Left ventricle myocardium (tissue), 1 donor: Measurements from ENCODE around the gene MDM1.

- PRO-cap = no peak
Measured at GRCh38 chr12:65741982-65743094, 81.9 kb upstream of the HMGA2 start.

- PRO-cap = no peak
Measured at GRCh38 chr12:66144987-66145472, 14.5 kb upstream of the LLPH start.

GRCh38 chr12:66286034-66286381 is 16.3 kb upstream of the HELB start:
- PRO-cap = no peak

DNA sequence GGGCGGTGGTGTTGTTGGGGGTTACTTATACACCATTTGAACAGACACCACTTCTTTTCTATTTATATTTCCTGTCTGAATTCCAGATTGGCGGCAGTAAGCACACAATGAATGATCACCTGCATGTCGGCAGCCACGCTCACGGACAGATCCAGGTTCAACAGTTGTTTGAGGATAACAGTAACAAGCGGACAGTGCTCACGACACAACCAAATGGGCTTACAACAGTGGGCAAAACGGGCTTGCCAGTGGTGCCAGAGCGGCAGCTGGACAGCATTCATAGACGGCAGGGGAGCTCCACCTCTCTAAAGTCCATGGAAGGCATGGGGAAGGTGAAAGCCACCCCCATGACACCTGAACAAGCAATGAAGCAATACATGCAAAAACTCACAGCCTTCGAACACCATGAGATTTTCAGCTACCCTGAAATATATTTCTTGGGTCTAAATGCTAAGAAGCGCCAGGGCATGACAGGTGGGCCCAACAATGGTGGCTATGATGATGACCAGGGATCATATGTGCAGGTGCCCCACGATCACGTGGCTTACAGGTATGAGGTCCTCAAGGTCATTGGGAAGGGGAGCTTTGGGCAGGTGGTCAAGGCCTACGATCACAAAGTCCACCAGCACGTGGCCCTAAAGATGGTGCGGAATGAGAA is 8.6 kb downstream of the DYRK2 start:
- PRO-cap = no peak

- PRO-cap = no peak
Measured at GRCh38 chr12:67667732-67668391, 19.3 kb downstream of the DYRK2 start.

DNA sequence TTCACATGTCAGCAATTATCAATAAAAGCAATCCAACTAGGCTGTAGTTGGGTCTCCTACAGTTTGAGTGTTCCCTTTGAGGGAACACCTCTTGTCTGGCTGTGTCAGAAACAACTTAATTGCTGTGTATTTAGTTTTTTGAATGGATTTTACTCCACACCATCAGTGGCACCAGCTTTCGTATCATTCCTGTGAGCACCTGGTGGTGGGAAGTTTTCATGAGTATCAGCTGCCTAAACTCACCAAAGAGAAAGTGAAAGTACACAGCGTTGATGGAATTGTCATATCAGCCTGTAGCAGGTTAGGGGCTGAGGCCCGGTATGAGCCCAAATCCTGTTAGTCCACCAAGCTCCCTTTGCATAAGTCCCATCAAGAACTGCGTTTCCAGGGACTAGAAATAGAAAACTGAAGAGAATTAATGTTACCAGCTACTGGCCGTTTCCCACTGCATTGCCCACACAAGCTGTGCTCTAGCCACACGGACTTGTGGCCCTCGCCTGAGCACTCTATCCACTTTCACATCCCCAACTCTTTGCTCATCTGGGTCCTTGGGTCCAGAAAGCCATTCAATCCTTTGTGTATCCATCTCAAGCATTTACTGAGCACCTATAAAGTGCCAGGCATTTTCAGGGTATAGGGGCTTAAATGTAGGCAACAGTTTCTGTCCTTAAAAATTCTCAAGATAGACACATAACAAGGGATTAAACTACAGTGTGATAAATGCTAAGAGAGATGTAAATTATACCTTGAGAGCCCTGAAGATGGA is 11.1 kb upstream of the IL26 start:
- PRO-cap = no peak

DNA sequence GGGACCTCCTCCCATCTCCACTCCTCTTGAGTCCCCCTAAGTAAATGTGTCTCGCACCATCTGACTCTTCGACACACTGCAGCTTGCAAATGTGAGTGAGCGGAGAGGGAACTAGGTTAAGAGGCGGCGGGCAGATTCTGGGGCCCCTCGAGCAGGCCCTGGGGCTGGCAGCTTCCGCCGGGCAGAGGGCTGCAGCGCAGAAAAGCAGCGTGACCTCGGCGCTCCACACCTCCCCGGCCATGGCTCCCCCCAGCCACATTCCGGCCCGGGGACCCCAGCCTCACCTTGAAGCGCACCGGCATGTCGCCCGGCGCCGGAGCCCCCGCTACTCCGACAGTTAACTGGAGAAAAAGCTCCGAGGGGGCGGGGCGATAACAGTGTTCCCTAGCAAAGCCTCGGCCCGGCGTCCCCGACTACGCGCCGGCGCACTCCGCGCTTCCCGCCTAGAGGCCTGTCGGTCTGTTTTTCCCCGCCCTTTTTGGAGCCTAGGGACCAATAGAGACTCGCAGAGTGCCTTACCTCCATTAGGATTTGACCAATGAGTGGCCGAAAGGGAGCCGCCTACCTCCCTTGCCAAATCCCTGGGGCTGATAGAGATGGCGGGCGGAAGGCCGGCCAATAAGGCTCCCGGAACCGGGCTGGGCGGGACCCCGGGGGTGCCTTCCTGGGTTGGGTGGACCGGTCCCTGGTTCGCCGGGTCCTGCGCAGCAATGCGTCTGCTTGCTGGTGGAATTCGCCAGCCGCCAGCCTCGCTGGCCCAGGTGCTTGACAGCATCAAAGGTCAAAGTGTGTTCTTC is at the start of gene MDM1:
Gene MDM1, minus strand, starts transcription at position 419 of the 797 bp plus-strand sequence.
- PRO-cap = bidirectional peak, plus-strand start at position 688 of the sequence, minus-strand start at position 419 of the sequence

DNA sequence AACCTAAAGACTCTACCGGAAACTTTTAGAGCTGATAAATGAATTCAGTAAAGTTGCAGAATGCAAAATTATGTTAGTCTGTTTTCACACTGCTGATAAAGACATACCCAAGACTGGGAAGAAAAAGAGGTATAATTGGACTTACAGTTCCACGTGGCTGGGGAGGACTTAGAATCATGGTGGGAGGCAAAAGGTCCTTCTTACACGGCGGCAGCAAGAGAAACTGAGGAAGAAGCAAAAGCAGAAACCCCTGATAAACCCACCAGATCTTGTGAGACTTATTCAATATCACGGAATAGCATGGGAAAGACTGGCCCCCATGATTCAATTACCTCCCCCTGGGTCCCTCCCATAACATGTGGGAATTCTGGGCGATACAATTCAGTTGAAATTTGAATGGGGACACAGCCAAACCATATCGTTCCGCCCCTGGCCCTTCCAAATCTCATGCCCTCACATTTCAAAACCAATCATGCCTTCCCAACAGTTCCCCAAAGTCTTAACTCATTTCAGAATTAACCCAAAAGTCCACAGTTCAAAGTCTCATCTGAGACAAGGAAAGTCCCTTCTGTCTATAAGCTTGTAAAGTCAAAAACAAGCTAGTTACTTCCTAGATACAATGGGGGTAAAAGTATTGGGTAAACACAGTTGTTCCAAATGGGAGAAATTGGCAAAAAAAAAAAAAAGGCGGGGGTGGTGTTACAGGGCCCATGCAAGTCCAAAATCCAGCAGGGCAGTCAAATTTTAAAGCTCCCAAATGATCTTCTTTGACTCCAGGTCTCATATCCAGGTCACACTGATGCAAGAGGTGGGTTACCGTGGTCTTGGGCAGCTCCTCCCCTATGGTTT is 110.0 kb upstream of the MDM1 start:
- PRO-cap = no peak

DNA sequence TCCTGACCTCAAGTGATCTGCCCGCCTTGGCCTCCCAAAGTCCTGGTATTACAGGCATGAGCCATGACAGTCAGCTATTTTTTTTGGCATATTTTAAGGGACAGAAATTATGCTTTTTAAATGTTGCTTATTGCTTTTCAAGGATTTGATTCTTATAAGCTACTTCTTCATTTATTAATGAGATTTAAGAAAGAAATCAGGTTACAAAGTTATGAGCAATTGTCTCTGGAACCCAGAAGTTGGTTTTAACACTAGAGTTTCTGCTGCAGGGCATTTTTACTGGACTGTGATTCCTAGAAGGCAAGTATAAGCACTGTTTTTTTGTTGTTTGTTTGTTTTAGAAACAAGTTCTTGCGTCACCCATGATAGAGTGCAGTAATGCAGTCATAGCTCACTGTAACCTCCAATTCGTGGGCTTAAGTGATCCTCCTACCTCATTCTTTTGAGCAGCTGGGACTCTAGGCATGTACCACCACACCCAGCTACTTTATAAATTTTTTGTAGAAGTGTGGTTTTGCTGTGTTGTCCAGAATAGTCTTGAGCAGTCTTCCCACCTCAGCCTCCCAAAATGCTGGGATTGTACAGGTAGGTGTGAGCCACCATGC is 25.5 kb downstream of the RAP1B start:
- PRO-cap = no peak

DNA sequence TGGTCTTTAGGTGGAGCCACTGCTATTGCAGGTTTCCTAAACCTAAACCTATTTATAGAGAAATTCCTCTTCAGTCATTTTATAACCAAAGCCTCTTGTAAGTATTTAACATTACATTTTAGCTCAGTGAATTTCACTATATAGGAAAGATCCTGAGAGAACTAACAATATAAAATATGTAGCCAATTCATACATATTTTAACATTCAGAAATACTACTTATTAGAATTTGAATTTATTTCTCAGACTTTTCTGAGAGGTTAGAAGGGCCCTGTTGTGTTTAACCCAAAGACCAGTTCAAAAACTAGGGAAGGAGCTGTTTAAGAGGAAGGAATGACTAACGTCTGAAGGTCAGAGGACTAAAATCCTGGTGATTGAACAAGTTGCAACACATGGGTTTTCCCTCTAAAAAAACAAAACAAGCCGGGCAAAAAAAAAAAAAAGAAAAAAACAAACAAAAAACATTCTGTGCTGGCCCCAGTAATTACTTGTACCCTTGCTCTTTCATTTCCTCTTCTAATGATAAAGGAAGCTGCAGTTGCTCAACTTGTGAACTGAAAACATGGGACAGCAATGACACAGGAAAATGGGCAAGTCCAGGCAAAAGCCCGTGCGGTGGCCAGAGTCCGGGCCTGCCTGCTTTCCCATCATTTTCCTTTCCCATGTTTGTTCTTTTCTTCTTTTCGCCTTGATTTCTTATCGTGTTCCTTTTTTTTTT is 20.7 kb upstream of the MDM2 start:
- PRO-cap = no peak

- PRO-cap = no peak
Measured at GRCh38 chr12:68819808-68820589, 12.0 kb downstream of the MDM2 start.

- PRO-cap = no peak
Measured at GRCh38 chr12:68838575-68838905, 30.6 kb downstream of the MDM2 start.

DNA sequence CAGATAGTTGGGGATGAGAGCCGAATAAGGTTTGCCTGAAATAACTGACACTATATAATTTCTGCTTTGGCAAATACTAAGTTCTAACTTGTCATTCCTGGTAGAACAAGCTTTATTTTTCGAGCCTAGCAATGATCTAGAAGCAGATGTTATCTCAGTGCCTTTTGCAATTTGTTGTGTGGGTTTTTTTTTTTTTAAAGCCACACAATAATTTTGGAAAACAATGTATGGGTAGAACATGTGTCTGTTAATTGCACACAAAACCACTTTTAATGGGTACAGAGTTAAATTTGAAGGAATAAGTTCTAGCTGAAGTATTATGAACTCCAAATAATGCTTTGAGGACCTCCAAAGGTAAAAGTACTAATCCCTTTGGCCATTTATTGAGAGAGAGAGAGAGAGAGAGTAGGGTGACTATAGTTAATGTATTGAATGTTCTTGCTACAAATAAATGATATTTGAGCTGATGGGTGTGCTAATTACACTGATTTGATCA is 35.0 kb downstream of the MDM2 start:
- PRO-cap = no peak

DNA sequence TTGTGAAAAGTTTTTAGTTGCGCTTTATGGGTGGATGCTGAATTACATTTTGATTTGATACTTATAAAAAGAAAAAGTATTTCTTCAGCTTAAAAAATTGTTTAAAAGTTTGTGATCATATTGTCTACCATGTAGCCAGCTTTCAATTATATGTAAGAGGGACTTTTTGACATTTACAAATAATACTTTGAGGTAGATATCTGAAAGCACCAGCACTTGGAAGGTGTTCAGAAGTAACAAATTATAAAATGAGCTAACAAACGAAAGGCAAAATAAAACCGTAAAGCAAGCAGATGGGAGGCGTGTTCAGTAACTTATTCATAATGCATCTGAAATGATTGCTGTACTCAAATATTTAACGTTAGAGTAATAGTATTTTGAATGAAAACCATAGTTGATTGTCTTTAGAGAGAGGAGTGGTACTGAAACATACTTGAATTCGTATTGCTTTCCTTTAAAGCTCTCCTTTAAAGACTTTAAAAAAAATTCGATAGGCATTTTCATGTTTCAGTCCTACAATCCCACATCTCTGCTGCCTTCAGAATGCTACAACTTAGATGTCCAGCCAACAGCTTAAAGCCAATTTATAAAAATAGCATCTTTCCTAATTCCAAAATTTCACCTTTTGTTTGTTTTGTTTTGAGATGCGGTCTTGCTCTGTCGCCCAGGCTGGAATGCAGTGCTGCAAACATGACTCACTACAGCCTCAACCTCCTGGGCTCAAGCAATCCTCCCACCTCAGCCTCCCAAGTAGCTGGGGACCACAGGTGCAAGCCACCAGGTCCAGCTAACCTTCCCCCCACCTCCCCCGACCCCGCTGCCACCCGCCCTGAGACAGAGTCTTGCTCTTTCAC is 37.4 kb downstream of the MDM2 start:
- PRO-cap = no peak

DNA sequence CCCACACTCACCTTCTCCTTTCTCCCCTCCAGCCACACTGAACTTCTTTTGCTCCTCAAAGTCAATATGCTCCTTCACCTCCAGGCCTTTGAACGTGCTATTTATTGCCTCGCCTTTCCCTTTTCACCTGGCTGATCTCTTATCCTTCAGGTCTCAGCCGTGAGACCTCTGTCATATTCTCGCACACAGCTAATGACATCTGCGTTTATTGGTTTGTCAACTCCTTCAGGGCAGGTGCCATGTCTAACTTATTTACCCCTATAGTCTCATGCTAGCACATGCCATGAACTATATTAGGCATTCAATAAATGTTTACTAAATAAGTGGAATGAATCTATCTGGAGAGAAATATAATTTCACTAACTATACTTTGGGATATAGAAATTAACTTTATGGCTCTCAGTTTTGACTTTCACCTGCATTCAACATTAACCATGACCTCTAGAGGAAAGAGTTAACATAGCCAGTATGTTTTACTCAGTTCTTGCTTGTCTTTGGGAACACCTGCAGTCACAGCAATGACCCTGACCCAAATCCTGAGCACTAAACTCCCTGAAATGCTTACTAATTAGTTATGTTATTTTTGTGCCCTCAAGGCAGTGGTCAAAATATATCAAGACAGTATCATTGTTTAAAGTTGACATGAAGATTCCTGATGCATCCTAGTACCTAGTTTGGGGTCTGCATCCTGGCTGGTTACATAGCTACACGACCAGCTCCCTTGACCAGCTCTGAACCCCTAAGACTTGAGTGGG is 15.7 kb downstream of the CPM start:
- PRO-cap = no peak

DNA sequence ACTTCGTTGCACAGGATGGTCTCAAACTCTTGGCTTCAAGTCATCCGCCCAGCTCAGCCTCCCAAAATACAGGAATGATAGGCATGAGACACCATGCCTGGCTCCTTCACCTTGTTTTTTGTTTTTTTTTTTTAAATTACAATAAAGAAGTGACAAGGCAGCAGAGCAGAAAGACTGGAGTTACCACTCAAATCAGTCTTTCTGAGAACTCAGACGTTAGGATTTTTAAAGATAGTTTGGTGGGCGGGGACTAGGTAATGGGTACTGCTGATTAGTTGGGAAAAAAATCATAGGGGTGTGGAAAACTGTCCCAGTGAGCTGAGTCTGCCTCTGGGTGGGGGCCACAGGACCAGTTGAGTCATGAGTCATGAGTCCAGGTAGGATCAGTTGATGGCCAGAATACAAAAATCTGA is 11.6 kb upstream of the CPM start:
- PRO-cap = no peak

DNA sequence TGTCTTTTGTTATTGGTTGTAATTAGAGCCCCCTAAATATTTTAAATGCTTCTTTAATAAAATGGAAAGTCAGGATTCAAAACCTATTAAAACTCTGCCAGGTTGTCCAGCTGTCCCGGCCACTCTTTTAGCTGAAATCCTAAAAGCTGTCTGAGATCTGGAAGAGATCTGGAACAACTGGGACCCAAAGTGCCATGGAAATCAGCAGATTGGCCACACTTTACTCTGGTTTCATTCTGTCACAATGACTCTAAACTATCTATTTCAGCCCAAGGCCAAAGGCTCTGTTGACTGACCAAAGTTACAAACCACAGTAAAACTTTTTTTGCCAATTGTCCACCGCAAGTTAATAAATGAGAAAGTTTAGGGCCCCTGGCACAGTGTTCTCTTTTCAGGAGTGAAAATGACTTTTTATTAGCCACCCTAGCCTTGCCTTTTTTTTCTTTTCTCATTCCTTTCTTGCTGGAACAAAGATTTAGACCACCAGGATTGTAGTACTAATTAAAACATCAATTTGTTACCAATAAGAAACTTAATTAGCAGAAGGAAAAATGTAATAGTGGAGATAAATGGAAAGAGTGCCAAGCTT is 113.4 kb upstream of the CPM start:
- PRO-cap = no peak

DNA sequence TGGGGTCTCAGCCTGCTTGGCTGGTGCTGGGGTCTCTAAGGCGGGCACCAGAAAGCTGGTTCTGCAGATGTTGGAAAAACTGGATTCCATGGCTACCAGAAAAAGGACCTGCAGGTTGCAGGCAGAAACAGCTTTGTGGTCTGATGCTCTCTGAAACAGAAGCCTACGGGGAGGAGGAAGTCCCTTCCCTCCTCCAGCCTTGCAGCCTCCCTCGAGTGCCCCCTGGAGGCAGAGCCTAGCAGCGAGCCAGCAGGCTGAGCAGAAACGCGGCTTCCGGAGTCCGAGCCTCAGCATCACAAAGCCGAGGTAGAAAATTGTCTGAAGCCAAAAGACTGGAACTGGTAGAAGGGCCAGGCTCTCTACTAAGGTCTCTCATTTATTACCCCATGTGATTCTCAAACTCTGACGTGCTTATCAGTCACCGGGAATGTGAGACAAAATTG is 82.3 kb upstream of the CPSF6 start:
- PRO-cap = no peak

- PRO-cap = no peak
Measured at GRCh38 chr12:69274676-69275761, 35.6 kb downstream of the CPSF6 start.

DNA sequence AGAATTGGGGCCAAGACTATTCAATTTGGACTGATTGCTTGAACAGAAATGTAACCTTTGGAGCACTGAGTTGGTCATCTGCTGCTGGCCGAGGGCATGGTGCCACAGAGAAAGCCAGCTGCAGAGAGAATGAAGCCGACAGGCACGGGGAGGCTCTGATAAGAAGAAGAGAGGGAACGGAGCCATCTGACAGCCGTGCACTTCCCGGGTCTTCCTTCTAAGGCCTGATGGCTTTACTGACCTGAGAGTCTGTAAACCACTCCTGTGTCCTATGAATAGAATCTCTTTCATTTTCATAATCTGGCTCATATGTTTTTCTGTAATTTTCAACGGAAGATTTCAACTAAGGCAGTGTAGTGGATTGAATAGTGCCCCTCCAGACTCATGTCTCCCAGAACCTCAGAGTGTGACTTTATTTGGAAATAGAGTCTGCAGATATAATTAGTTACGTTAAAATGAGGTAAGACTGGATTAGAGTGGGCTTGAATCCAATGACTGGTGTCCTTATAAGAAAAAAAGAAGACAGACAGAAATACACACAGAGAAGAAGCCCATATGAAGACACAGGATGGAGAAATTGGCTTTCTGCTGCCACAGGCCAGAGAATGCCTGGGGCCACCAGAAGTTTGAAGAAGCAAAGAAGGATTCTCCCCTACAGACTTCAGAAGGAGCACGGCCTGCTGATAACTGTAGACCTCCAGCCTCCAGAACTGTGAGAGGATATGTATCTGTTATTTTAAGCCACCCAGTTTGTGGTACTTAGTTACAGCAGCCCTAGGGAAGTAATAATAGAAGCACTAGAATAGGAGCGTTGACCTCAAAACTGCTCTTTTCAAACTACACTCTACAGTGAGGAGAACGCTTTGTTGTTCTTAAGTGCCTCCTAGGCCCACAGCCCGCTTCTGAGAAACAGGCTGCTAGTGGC is 38.9 kb upstream of the FRS2 start:
- PRO-cap = unidirectional peak, minus-strand start at position 712 of the sequence